BJ (cell line): ENCODE measurements around a stretch of chr1.

DNA sequence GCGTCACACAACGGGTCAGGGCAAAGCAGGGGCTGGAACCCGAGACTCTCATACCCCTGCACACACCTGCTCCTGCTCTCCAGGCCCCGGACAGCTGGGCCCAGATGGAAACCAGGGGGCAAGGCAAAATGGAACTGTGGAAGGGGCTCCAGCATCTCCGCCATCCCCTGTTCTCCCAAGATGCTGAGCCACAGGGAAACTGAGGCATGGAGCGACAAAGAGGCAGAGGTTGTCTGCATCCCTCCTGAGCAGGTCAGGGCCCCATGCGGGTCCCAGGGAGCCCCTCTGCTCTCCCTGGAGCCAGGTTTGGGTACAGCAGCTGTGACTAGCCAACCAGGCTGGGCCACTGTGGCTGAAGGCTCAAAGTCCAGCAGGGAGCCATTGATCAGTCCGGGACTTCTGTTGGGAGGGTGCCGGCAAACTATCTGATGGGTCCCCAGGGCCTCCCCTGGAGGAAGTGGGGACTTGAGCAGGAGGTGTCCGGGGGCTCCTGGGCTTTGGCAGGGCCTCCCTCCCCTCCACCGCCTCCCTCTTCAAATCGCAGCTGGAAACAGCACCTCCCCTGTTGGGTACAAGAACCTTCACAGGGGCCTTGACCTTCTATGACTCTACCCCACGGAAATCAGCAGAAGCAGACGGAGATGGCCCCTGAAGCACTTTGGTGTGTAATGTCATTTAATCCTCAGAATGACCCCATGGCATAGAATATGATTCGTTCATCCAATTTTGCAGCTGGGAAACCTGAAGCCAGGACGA lies 25.4 kb upstream of the LAPTM5 start:
- CAGE, long polyA plus RNA, result no peak
- RRBS, result 58% methylated on average over 2 of the region's 16 CpGs

- CAGE, long polyA plus RNA, result no peak
- RRBS, result no CpG with 5 or more reads among the region's 16 CpGs
Measured at GRCh38 chr1:30786250-30787094, 28.9 kb upstream of the LAPTM5 start.

DNA sequence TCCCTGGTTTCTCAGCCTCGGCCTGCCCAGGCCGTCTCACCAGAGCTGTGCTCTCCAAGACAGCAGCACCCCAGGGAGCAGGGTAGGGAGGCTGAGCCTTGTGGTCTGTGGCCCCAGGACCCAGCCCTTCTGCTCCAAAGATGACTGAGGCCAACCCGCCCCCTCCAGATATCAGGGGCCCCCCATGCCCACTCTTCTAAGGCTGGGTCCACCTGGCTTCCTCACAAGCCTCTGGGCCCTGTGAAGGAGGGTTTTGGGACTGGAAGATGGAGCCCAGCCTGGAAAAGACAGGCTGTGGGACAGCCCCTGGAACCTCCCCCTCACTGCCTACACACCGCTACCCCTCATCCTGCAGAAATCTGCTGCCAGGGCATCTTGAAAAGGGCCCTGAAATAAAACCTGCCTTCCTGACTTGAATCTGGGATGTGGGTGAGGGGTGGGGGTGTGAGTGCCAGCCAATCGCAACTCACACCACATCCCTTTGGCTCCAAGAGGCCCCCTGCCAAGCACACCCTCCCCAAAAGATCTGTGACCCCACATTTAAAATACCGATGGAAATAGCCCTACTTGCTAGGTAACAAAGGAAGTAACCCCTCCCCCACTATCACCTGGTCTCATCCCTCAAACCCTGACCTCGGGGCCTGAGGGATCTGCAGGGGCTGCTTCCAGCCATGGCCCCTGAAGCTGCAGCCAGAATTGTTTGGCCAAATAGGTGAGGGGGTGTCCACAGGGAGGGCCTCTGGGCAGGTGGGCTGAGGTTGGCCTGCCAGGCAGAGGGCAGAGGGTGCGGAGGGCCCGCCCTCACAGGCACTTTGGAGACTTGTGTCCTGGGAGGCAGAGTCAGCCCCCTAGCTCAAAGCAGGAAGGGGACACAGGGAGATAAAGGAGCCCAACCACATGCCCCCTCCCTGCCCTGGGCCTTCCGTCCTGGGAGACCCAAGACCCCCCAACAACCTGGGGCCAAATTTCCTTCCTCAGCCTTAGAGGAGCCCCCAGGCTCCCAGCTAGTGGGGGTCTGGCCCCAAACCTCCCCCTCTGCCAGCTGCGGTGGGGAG lies 37.4 kb downstream of the SDC3 start:
- CAGE, long polyA plus RNA, result start-site peak on the minus strand centred at position 848 of the sequence, 735 bp wide, 188 and 82 reads in 2 replicates
- RRBS, result no CpG with 5 or more reads among the region's 11 CpGs

- CAGE, long polyA plus RNA, result no peak
- RRBS, result no CpG with 5 or more reads among the region's 28 CpGs
Measured at GRCh38 chr1:30876323-30877330, 31.9 kb downstream of the SDC3 start.

DNA sequence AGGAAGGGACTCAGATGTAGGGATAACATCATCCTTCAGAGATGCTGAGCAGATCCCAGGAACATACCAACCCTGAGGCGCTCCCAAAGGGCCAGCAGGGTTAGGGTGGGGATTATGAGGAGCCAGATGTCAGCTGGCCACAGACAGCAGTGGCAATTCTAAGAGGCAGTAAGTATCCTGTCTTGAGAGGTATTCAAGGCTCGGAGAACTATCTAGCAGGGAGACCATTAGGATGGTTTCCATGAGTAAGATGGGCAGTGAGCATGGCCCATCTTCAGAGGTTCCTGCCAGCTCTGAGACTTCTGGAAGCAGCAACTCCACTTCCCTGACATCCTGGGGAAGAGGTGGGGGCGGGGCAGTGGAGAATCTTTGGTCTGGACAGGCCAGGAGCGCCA lies 2.6 kb upstream of the SDC3 start:
- CAGE, long polyA plus RNA, result no peak
- RRBS, result no CpG with 5 or more reads among the region's 4 CpGs

GRCh38 chr1:30988392-30988926 lies 77.1 kb downstream of the PUM1 start:
- CAGE, long polyA plus RNA, result no peak
- RRBS, result no CpG with 5 or more reads among the region's 2 CpGs

- CAGE, long polyA plus RNA, result no peak
- RRBS, result no CpG with 5 or more reads among the region's 15 CpGs
Measured at GRCh38 chr1:31297527-31298312, 888 bp downstream of the ZCCHC17 start.

DNA sequence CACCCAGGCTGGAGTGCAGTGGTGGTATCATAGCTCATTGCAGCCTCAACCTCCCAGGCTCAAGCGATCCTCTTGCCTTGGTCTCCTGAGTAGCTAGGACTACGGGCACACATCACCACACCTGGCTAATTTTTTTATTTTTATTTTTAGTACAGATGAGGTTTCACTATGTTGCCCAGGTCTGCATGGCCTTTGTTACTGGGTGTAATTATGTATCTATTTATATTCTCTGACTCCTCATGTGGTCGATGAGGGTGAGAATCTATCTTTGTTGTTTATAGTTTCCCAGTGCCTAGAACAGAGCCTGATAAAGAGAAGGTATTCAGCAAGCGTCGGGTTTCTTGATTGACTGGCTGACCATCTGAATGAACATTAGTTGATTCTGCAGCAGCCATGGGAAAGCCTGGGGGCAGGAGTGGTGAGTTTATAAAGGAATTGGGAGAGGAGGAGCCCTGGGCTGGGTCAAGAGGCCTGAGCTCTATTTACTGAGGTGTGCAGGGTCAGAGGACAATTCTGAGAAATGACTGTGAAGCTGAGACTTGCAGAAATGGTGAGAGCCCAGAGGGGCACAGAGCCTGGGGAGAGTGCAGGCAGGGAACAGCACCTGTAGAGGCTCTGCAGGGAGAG lies 28.6 kb downstream of the SERINC2 start:
- CAGE, long polyA plus RNA, result no peak
- RRBS, result no CpG with 5 or more reads among the region's 5 CpGs

DNA sequence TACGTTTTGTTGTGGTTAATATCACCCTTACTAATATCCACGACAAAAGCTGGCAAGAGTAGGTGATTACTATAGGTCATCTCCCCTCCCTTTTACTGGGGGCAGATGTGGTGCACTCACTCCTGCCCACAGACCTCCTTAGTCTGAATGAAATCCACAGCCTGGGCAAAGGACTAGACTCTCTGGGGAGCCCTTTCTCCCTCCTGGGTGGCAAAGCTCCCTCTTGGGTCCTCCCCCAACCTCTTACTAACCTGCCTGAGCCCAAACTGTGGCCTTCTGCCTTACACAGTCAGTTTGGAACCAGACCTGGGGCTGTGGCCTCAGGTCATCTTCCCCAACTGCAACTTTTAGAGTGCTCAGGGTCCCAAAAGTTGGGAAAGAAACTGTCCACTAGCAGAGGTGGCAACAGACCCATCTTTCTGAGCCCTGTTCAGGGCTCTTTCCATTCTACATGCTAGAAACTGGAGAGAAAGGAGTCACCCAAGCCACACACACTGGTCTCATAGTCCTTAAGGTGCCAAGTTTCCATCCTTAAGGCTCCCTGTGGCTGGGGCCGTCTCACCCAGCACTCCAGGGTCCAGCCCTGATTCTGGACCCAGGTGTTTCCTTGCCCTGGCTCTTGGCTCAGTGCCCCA lies 12.9 kb downstream of the PEF1 start:
- CAGE, long polyA plus RNA, result no peak
- RRBS, result no CpG with 5 or more reads among the region's 3 CpGs

DNA sequence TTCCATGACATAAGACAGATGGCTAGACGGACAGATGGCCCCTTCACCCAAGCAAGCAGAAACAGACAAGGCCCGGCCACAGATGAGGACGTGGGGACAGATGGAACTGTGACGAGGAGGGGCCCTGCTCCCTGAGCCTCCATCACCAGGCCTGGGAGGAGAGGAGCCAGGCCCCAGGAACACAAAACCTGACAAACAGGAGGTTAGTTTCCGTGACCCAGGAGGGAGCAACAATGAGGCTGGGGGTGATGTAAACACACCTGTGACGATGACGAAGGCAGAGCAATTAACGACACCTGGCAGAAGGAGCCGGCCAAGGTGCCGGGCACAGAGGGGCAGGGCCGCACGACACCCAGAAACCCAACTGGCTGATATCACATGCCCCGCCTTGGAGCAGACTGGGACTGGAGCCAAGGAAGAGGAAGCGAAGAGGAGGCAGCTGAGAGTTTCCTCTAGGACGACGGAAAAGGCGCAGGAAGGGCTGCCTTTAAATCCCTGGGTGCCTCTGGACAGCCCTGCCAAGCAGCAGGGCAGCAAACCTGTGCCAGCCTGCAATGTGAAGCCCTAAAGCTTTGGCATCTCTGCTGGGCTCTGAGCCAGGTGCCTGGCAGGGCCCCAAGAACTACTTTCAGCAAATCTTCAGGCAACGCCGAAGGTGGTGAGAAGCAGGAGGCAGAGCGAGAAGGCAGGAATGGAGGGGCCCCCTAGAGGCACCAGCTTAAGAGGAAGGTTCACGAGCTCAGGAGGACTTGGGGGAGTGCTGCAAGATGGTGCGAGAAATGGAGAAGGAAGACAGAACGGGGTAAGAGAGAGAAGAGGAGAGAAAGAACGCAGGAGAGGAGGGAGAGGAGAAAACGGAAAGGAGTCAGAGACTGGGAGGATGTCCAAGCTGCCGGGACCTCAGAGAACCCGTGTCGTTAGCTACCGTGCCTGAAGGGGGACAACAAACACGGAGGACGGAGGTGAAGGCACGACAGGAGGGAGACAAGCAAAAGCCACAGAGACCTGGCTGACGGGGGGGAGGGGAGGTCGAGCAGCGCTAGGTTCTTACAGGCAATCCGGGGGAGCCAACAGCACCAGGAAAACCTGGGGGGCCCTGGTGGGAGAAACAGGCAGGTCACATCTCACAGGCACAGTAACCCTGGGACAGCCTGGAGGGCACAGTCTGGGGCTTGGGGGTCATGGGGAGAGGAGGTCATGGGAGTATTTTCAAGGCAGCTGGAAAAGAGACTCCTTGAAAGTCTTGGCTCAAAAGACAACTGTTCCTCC lies 25.3 kb upstream of the PEF1 start:
- CAGE, long polyA plus RNA, result no peak
- RRBS, result no CpG with 5 or more reads among the region's 36 CpGs

DNA sequence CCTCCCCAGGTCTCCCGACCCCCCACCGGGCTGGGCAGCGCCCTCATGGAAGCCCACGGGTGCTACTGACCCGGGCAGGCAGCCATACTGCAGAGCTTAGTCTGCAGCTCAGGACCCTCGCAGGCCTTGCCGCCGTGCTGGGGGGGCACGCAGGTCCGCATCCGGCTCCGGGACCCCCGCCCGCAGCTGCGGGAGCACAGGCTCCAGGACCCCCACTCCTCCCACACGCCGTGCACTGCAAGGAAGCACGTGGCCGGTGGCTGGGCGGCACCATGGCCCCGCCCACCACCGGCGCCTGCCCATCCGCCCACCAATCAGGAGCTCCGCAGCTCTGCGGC lies 21.4 kb downstream of the ADGRB2 start:
- CAGE, long polyA plus RNA, result no peak
- RRBS, result 78% methylated on average over 23 of the region's 26 CpGs

- CAGE, long polyA plus RNA, result no peak
- RRBS, result no CpG with 5 or more reads among the region's 7 CpGs
Measured at GRCh38 chr1:31905059-31905705, 33.0 kb downstream of the PTP4A2 start.

- CAGE, long polyA plus RNA, result no peak
- RRBS, result no CpG with 5 or more reads among the region's 4 CpGs
Measured at GRCh38 chr1:31985390-31986022, 28.2 kb upstream of the KHDRBS1 start.

DNA sequence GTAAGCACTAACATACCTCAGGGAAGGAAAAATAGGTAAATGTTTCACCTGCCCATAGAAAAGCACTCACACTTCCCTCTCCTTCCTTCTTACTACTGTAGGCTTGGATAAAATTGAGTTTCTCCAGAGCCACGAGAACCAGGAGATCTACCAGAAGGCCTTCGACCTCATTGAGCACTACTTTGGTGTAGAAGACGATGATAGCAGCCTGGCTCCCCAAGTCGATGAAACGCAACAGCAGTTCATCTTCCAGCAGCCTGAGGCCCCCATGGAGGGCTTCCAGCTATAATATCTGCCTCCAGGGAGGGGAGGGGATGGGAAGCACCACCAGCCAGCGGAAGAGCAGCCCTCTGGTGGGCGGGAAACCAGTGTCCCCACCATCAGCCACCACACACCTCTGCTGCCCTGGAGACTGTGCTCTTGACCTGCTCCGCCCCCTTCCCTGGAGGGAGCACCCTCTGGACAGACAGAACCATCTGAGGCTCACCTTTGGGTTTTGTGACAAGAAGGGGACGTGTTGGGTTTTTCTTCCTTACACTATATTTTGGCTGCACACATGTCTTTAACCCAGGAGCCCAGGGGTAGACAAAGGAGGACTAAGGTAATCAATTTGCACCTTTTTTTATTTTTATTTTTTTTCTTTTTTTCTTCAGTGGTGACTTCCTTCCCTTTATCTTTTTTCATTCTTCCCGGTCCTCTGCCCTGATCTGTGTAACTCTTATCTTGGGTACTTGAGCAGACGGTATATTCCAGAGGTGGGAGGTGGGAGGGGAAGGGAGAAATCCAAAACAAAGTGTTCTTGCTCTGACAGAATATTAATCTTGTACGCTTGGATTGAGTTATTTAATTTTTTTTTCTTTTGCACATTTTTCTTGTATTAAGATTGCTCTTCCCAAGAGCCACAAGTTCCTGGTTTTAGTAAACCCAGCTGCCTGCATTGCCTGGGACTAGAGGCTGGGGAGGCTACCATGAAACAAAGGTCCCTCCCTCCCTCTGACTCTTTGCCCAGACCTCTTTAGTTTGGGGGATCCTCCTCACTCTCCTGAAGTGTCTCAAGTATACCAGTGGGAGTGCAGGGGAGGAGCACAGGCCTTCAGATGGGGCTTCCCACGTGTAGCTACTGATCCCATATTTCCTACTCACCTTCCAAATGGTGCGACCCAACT lies 8.5 kb upstream of the TXLNA start:
- CAGE, long polyA plus RNA, result no peak
- RRBS, result no CpG with 5 or more reads among the region's 14 CpGs

DNA sequence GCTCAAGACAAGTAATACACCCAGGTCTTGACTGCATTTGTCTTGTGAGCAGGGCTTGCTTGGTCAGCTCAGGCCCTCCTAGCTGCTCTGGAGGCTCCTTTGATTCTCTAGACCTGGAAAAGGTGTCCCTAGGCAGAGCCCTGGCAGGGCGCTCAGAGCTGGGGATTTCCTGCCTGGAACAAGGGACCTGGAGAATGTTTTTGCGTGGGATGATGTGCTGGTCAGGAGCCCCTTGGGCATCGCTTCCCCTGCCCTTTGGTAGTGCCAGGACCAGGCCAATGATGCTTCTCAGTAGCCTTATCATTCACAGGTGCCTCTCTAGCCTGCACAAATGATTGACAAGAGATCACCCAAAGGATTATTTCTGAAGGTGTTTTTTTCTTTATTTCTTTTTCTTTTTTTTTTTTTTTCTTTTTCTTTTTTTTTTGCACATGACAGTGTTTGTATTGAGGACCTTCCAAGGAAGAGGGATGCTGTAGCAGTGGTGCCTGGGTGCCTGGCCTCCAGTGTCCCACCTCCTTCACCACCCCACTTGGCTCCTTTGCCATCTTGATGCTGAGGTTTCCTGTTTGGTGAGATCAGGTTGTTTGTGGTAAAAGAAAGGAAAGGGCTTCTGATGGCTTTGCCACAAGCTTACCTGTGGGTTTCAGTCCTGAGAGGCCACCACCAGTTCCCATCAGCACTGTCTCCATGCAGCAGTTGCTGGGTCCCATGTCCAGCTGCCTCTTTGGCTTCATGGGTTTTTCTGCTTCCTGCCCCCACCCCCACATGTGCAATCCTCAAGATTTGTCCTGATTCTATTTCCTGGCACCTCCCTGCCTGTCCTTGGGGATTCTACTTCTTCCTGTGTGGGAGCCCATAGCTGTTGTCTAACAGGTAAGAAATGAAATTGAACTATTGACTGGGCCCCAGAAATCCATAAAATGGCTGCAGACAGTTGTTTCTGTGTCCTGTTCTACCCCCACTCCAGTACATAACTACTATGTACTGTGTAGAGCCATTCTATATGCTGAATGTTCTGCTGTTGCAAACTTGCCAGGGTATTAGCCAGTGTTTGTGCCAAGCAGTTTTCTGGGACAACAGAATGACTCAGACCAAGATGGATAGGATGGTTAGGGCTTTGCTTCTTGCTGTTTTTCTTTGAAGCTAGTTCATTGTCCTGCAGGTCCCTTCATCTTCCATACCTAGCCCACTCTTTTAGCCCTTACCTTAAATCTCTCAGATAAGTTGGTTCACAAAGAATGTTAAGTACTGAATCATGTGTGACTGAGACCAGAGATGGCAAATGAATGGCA lies 4.4 kb upstream of the CCDC28B start:
- CAGE, long polyA plus RNA, result no peak
- RRBS, result no CpG with 5 or more reads among the region's 3 CpGs

DNA sequence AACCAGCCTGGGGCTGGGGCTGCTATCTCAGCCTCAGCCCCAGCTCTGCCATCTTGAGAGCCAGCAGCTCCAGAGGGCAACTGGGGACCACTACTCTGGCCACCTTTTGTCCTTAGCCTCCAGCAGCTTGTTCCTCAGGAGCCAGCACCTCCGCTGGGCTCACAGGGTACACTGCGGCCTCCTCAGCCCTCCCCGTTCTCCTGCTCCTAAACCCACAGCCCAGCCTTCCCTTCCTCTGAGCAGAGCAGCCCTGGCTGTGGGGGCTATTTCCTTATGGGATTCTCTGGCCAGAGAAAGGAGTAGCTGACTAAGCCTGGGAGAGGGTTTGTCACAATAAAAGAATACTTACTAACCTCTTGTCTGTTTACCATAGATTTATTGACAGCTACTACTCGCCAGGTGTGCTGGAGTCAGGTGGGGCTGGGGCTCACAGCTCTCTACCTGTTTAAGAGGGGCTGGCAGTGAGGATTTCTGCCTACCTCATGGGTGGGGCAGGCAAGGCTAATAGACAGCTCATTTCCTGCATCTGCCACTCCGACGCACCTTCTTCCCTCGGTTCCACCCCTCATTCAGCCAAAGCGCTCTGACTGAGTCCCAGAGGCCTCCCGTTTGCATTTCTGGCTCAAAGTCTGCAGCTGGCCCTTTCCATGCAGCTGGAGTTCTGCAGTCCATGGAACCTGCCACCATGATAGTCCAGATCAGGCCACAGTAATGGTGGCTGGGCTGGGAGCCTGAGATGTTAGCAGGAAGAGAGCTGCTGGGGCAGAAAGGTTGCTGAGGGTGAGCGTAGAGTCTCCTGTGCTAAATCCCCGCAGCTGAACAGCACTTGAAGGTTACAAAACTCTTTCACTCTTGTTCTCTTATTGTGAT lies 6.1 kb downstream of the TMEM234 start:
- CAGE, long polyA plus RNA, result no peak
- RRBS, result no CpG with 5 or more reads among the region's 11 CpGs

DNA sequence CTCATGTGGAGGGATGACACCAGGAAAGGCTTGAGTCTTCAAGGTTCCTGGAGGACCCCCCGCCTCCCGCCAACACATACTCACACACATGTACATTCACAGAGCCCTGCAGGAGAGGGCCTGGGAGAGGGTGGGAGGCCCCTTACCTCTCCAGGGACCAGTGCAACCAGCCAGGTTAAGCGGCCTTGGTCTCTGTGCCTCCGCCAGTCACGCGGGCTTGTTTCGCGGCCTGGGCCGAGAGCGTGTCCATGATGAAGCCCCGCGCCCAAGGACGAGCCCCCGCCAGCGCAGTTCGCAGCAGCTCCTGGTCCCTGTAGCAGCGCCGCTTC lies 7.3 kb upstream of the FAM167B start:
- CAGE, long polyA plus RNA, result no peak
- RRBS, result no CpG with 5 or more reads among the region's 18 CpGs

DNA sequence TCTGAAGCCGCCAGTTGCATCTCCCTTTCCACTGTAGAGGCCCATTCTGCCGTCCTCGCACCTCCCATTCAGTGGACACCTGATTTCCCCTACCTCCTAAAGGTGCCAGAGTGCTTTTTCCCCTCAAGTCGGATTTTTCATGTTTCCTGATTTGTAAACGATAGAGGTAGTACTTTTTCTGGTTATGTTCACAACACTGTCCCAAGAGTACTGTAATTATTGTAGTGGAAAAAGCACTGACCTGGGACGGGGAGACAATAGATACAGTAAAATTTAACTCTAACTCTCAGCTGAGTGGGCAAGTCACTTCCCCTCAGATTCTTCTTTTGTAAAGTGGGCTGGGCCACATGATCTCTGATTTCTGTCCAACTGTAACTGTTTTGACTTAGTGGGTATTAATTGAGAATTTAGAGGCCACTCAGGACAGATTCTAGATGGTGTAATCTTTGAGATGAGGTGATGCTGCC lies 19.2 kb downstream of the MARCKSL1 start:
- CAGE, long polyA plus RNA, result no peak
- RRBS, result no CpG with 5 or more reads among the region's 6 CpGs

GRCh38 chr1:32334750-32334953 lies 1.4 kb downstream of the MARCKSL1 start:
- CAGE, long polyA plus RNA, result no peak
- RRBS, result no CpG with 5 or more reads among the region's 5 CpGs

DNA sequence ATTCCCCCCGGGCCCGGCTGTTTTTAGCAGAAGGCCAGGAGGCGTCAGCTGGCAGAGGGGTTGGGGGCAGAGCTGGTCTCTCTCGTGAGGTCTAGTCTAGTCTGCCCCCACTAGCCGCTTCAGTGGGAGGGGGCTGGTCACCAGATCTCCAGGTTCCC lies 10.2 kb downstream of the FAM229A start:
- CAGE, long polyA plus RNA, result no peak
- RRBS, result 2% methylated on average over 1 of the region's 5 CpGs